RPMI7951 (cell line): Measurements from ENCODE around the gene DDX1.

DNA sequence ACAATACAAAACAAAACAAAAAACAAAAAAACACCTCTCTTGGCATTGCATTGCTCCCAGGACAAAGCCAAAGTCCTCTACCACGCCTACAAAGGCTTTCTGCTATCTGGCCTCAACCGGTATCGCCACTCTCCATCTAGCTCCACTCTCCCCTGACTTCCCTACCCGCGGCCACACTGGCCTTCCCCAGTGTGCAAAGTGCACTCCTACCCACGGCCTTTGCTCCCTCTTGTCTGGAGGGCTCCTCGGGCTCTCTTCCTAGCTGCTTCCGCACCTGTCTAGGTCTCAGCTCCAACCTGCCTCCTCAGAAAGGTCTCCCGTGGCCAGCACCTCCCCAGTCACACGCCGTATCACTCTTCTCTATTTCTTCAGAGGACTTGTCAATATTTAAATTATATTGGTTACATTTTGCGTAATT lies 332.9 kb downstream of the LPIN1 start:
- RAMPAGE, long total RNA: no peak

- RAMPAGE, long total RNA: no peak
Measured at GRCh38 chr2:12169564-12170129, 423.2 kb downstream of the LPIN1 start.

DNA sequence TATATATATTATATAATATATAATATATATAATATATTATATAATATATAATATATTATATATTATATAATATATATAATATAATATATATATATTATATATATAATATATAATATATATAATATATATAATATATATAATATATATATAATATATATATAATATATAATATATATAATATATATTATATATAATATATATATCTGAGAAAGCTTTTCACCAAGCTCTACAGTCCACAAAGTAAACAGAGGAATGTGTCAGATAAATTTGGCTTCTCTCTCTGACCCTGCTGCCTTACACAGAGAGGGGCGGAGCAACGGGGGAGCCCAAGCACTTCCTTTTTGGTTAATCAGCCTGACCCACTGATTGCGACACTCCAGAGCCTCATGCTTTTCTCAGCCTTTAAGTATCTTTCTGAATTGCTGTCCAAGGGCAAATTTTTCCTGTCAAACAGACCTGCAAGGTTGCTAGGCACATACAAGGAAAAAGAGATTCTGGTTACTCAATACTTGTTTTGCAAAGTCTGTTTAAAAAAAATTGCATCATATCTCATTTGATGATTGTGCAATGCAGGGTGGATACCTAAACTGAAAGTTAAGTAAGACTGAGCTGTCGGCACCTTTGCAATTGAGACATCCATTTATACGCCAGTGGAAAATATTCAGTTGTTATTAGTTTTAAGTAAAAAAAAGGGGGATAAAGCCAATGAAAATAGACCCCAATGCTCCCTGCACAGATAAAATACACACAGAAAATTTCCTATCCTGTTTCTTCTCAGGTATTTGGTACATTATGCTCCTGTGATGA lies 260.5 kb upstream of the TRIB2 start:
- RAMPAGE, long total RNA: no peak

GRCh38 chr2:12501347-12501787 lies 215.4 kb upstream of the TRIB2 start:
- RAMPAGE, long total RNA: no peak

- RAMPAGE, long total RNA: no peak
Measured at GRCh38 chr2:12702386-12703308, 14.1 kb upstream of the TRIB2 start.

- RAMPAGE, long total RNA: no peak
Measured at GRCh38 chr2:12725196-12726079, 8.7 kb downstream of the TRIB2 start.

GRCh38 chr2:12806475-12806984 lies 89.8 kb downstream of the TRIB2 start:
- RAMPAGE, long total RNA: no peak

DNA sequence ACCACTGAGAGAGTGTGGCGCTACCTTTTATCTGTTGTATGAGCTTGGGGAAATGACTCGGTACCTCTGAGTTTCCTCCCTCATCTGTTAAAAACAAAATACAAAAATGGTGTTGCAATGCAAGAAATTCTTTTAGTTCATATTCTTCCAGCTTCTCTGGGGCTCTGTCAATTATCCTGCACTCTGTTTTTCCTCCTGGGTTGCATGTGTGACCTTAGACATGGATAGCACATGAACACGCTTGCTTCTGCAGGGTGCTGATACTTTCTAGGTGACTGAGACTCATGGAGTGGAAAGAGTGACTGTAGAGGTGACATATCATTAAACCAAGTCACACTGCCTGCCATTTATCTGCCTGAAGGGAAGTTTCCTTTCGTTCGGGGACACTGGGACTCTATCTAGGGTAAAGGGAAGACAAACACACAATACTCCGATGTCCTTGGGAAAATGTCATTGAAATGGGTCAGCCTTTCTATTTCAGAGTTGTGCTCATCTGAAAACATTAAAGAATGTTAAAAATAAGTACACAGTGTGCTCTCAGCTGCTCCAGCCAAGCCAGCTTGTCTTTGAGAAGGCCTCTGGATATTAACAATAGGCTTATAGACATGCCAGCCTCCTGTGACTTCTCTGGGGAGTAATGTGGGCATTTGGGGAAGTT lies 91.4 kb downstream of the TRIB2 start:
- RAMPAGE, long total RNA: no peak

GRCh38 chr2:12824824-12824993 lies 108.0 kb downstream of the TRIB2 start:
- RAMPAGE, long total RNA: no peak

GRCh38 chr2:12929318-12929642 lies 212.5 kb downstream of the TRIB2 start:
- RAMPAGE, long total RNA: no peak

GRCh38 chr2:15085245-15085603 lies 452.7 kb downstream of the LRATD1 start:
- RAMPAGE, long total RNA: no peak

GRCh38 chr2:15560250-15560561 lies 928 bp downstream of the NBAS start:
- RAMPAGE, long total RNA: no peak

DNA sequence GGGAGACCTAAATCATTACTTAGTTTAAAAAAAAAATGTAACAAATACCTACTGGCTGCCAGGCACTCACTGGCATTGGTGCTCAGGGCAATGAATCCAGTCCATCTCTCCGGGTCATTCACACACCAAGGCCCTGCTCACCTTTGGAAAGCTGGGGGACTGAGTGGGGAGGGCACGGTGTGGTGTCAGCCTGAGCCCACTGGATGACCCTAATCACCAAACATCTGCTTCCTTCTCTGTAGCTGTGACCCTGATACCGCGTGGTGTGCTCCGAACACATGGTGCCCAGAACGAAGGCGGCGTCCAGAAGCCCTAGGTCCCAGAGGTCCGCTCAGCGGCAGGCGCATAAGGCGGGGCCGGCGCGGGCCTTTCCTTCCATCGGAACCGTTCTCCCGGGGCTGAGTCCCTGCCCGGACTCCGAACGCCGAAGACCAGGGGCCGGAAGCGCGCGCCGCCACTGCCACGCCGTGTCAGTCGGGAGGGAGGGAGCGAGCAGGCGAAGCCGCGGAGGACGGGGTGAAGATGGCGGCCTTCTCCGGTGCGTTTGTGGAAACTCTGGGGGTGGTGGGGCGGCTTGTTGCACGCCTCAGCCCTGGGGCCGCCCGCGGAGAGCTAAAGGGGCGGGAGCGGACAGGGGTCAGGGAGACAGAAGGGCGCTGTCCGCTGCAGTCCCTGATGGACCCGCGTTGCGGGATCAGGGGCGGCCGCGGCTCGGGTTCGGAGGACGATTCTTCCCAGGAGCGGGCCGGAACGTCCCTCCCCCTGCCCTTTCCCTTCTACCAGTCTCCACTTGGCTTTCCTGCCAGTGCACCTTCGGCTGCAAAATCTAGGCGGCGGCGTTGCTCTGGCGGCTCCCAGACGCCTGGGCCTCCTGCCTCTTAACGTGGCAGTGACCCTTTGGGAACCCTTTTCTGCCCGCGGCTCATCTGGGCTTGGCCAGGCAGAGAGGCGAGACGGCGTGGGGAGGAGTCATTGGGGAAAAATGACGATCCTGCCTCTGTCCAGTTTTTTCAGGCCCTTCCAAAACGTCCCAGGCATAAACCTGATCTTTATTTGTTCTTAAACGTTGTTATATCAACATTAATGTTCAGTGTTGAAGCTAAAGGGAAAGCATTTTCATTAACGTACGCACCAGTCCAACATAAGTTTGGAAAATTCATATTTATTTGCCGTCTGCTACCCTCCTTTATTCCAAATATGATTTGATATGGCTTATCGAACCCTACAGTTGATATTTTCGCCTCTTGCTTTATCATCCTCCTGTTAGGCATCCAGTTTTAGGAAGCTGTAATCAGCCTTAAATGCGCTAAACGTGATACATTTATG lies at the start of gene DDX1:
Gene DDX1 (plus strand): TSS at position 457 of the 1,326 bp plus-strand sequence.
- RAMPAGE, long total RNA: no peak

- RAMPAGE, long total RNA: no peak
Measured at GRCh38 chr2:15838507-15838868, 101.9 kb upstream of the MYCN start.

GRCh38 chr2:15984220-15984725 lies 43.9 kb downstream of the MYCN start:
- RAMPAGE, long total RNA: no peak

GRCh38 chr2:15989592-15990071 lies 49.3 kb downstream of the MYCN start:
- RAMPAGE, long total RNA: no peak

DNA sequence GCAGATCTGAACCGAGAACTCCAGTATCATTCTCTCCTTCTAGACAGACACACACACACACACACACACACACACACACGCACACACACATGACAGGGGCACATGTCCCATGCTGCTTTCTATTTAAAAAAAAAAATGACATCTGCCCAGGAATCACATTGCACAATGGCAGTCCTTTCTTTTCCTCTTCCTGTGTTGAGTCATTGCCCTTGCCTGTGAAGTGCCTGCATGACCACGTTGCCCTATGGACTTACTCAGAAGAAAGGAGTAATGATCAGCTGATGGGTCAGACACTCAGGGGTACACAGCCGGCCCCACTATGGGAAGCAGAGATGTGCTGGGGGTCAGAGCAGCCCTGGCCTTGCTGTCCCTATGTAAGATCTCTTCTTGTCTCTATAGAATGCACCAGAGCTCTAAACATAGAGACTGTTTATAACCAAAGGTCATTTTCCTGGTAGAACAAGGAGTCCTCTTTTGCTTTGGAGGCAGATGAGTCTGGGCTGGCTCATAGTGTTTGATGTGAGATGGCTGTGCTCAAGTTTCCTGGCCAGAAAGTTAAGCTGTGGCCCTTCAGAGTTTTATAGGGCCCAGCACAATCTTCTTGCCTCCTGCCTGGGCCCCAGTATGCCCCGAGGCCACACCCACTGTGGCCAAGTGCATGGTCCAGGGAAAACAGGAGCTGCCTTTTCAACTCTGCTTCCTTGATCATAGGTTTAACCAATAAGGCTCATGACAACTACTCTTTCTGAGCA lies 66.0 kb downstream of the MYCN start:
- RAMPAGE, long total RNA: no peak

- RAMPAGE, long total RNA: no peak
Measured at GRCh38 chr2:16031854-16032318, 91.5 kb downstream of the MYCN start.

DNA sequence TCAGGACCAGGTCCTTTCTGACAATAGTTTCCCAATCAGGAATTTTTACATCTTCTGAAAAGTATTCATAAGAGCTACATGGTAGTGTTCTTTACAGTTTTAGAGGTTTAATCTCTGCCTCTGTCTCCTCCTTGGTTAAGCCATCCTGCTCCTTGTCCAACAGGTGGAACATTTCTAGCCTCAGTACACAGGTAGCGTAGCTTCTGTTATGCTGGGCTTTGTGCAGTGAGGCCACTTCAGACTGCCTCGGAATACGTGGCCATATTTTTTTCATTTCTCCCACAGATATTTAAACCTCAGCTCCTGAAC lies 39.0 kb upstream of the CYRIA start:
- RAMPAGE, long total RNA: no peak

DNA sequence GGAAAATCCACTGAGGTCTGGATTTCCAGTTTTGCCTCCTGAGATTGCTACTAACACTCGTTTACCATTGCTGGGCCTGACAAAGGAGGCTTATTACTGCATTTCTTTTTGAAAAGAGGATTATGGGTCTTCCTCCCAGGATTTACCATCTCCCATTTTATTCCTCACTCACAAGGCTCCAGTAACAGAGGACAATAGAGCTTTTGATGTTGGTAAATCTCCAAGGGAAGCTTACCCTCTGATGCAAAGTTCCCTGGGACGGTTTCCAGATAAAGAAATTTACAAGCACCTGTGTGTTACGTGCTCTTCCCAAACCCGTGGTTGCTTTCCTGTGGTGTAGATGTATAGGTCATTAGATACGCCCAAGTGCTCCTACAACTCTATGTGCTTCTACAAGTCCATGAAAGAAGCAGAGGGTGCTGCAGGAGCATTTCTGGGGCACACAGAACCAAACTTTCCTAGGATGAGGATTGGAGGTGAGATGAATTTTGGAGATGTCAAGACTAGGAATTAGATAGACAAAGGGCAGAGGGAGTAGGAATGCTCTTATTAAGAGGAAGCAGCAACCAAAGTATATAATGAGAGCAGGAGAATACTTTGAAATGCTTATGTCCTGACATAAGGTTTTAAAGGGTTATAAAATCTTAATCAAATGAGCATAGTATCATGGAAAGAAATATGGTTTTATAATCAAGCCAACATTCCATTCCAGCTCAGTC lies 17.2 kb downstream of the VSNL1 start:
- RAMPAGE, long total RNA: no peak